ENCODE measurements around the genes LDHAL6B and MYO1E.

DNA sequence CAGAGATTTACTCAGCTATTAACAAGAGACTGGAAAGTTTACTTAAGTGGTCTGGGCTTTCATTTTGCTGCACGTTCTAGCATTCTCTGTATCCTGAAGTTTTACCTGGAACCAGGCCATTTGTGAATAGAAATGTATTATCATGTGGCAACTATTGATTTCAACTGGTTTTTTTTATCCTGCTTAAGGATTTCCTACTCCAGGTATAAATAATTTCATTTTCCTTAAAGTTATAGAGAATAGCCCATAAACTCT lies 1.1 kb downstream of the AQP9 start:
- RRBS = no CpG with 5 or more reads among the region's 1 CpG
CAGE:
- cytosol, long polyA plus RNA = no peak
- long polyA plus RNA = no peak
- nucleus, long polyA plus RNA = no peak

- RRBS = no CpG with 5 or more reads among the region's 4 CpGs
CAGE:
- cytosol, long polyA plus RNA = no peak
- long polyA plus RNA = no peak
- nucleus, long polyA plus RNA = no peak
Observed at GRCh38 chr15:58261054-58261562, 122.9 kb downstream of the AQP9 start.

- RRBS = no CpG with 5 or more reads among the region's 2 CpGs
CAGE:
- cytosol, long polyA plus RNA = no peak
- long polyA plus RNA = no peak
- nucleus, long polyA plus RNA = no peak
Observed at GRCh38 chr15:58279562-58280001, 141.4 kb downstream of the AQP9 start.

- RRBS = no CpG with 5 or more reads among the region's 1 CpG
CAGE:
- cytosol, long polyA plus RNA = no peak
- long polyA plus RNA = no peak
- nucleus, long polyA plus RNA = no peak
Observed at GRCh38 chr15:58360569-58360768, 71.3 kb upstream of the LIPC start.

GRCh38 chr15:58477127-58477906 lies 45.5 kb downstream of the LIPC start:
- RRBS = no CpG with 5 or more reads among the region's 7 CpGs
CAGE:
- cytosol, long polyA plus RNA = no peak
- long polyA plus RNA = no peak
- nucleus, long polyA plus RNA = no peak

DNA sequence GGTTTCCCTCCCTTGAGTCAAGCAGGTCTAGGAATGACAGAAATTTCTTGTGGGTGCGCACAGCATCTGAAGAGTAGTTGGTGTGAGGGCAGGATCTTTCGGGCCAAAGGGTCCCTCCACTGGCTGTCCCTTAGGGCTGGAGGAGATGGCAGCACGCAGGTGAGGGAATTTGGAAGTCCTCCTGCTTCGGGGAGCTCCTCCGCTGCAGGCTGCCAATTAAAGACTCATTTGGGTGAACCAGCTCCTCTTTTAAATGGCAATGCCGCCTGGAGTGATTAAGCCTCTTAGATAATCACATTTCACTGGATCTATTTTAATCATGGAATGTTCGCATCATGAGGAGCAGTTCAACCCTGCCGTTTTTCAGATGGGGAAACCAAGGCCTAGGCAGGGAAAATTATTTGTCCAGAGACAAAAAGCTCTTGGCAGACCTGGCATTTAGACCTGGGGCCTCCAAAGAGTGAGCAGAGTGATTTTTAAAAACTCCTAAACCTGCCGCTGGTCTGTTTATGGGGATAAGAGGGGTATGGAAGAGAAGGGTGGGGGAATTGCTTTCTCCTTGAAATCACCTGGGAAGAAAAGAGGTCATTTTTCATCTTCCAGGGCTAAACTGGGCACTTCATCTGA lies 118.0 kb downstream of the LIPC start:
- RRBS = no CpG with 5 or more reads among the region's 9 CpGs
CAGE:
- cytosol, long polyA plus RNA = no peak
- long polyA plus RNA = no peak
- nucleus, long polyA plus RNA = no peak

DNA sequence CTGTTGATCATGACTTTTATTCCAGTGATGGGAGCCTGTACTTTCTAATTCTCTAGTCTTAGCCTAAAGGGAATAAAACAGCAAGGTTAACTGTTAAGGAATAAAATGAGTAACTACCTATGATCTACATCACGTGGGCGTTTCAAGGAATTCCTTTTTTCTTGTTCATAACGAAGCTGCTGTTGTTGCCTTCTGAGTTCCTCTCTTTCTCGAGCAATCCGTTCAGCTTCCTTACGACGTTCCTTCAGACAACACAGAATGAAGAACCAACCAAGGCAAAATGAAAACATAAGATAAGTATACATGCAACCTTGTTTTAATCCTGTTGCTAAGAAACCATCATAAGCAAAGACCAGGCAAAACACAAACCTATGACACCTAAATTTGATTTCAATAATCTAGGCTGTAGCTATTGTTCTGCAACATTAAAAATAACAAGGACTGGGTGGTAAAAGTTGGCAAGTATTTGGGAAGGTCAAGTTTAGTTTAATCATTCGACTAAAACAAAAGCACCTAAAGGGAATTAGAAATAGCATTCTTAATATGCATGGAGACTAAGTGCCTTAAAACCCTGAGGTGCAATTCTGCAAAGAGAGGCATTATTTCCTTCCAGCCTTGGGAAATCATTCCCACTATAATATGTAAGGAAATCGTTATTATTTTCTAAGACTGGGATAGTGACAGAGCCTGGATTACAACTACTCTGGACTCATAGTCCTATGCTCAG lies 44.0 kb downstream of the SLTM start:
- RRBS = no CpG with 5 or more reads among the region's 9 CpGs
CAGE:
- cytosol, long polyA plus RNA = no peak
- long polyA plus RNA = no peak
- nucleus, long polyA plus RNA = no peak

DNA sequence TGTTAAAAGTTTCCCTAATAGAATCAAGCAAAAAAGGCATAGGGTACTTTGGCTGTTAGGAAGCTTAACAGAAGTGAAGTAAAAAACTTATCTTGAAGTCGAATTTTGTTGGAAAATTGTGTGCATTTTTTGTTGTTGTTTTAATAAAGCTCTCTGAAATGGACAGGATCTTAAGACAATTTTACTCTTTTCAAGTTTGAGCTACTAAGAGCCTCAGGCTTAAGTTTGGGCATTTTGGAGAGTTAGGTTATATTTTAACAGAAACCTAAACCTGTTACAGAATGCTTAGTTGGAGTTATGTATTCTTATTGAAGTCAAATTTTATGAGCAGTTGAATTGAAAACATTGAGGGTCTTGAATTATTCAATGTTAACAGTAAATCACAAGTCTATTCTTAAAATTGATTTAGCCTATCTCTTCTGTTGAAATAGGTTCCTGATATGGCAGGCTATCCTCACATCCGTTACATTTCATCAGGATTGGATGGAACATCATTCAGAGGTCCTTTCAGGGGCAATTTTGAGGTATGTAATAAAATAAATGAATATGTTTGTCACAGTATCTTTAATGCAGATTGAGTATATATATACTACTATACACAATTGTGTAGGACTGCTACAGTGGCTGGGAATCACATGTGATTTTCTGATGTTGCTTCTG lies 15.6 kb upstream of the CCNB2 start:
- RRBS = no CpG with 5 or more reads among the region's 2 CpGs
CAGE:
- cytosol, long polyA plus RNA = no peak
- long polyA plus RNA = no peak
- nucleus, long polyA plus RNA = no peak

- RRBS = no CpG with 5 or more reads among the region's 13 CpGs
CAGE:
- cytosol, long polyA plus RNA = no peak
- long polyA plus RNA = no peak
- nucleus, long polyA plus RNA = no peak
Observed at GRCh38 chr15:59173684-59174625, 32.7 kb upstream of the LDHAL6B start.

DNA sequence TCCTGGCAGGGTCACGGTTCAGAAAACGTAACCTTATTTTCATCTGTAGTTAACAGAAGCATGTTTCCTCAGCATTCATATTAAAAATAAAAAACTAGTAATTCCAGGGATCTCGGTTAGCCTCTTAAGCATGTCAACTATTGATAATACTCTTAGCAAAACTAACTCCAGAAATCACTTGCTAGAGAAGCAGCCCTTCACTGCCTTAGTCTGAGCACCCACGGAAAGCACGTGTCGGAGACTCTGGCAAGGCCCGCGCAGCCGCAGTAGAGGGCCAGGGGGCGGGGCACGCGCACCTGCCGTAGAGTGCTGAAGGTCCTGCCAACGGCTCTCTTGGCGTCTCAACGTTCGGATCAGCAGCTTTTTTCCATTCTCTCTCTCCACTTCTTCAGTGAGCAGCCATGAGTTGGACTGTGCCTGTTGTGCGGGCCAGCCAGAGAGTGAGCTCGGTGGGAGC lies at the start of gene LDHAL6B:
Gene LDHAL6B (plus strand): TSS at position 304 of the 457 bp plus-strand sequence.
- RRBS = no CpG with 5 or more reads among the region's 19 CpGs
CAGE:
- cytosol, long polyA plus RNA = no peak
- long polyA plus RNA = no peak
- nucleus, long polyA plus RNA = no peak

GRCh38 chr15:59232444-59232877 lies 25.8 kb downstream of the LDHAL6B start:
- RRBS = no CpG with 5 or more reads among the region's 3 CpGs
CAGE:
- cytosol, long polyA plus RNA = no peak
- long polyA plus RNA = no peak
- nucleus, long polyA plus RNA = no peak

DNA sequence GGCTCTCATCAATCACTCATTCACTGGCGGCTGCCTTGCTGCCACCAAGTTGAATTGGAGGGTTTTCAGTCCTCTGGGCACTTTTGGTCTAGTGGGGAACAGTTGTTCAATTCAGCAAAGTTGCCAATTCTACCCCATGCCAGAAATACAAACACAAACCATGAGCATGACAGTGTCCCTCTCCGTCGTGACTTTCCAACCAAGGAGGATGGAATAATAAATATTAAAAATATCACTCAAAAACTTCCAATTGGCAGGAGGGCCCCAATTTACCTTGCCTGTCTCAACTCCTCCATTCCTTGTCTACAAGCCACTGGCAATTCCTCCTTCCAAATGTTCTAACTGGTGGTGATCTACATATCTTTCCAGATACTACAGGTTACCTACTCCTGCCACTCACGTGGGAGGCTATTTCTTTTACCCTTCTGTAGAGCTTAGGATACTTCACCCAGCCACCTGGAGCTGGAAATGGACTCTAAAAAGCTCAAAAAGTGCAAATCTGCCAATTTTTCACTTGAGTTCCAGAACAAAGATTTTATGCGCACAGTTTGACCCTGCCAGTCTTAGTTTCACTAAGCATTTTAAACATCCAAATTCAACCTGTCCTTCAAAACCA lies 17.5 kb downstream of the MYO1E start:
- RRBS = no CpG with 5 or more reads among the region's 5 CpGs
CAGE:
- cytosol, long polyA plus RNA = no peak
- long polyA plus RNA = no peak
- nucleus, long polyA plus RNA = no peak

GRCh38 chr15:59372228-59373388 lies at the start of gene MYO1E:
MYO1E (minus strand) TSS chr15:59372871.
- RRBS = under 1% methylated on average over 33 of the region's 89 CpGs
CAGE:
- cytosol, long polyA plus RNA = no peak
- long polyA plus RNA = no peak
- nucleus, long polyA plus RNA = start-site peak on the minus strand at chr15:59372829-59372881, 22 and 30 reads in 2 replicates

- RRBS = no CpG with 5 or more reads among the region's 4 CpGs
CAGE:
- cytosol, long polyA plus RNA = no peak
- long polyA plus RNA = no peak
- nucleus, long polyA plus RNA = no peak
Observed at GRCh38 chr15:59516577-59517008, 78.6 kb downstream of the FAM81A start.

DNA sequence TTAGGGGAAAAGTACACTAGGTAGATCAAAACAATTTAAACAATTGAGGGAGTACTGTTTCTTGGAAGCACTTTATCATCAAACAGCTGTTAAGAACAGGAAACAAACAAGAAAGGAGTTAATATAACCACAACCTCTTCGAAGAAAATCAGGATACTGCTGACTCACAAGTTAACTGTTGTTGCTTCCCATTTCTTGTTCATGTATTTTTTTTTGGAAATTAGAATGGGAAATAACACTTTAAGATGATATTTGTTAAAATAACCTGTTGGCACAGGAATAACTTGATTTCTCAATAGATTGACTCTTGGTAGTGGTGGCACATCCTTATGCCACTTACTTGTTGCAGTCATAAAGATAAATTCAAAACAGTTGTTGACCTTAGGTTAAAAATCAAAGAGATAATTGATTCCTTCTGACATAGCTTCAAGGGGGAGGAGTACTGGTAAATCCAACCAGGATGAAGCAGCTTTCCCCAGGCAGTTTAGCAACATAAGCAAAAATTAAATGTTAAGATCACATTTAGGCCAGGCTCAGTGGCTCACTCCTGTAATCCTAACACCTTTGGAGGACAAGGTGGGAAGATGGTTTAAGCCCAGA lies 3.3 kb downstream of the BNIP2 start:
- RRBS = no CpG with 5 or more reads among the region's 1 CpG
CAGE:
- cytosol, long polyA plus RNA = no peak
- long polyA plus RNA = no peak
- nucleus, long polyA plus RNA = no peak

- RRBS = 47% methylated on average over 3 of the region's 11 CpGs
CAGE:
- cytosol, long polyA plus RNA = no peak
- long polyA plus RNA = no peak
- nucleus, long polyA plus RNA = no peak
Observed at GRCh38 chr15:59738559-59739291, 49.6 kb upstream of the BNIP2 start.

GRCh38 chr15:59996993-59997893 lies 6.9 kb upstream of the FOXB1 start:
- RRBS = 0% methylated on average over 1 of the region's 42 CpGs
CAGE:
- cytosol, long polyA plus RNA = no peak
- long polyA plus RNA = no peak
- nucleus, long polyA plus RNA = no peak

GRCh38 chr15:60189005-60189334 lies 184.9 kb downstream of the FOXB1 start:
- RRBS = no CpG with 5 or more reads among the region's 2 CpGs
CAGE:
- cytosol, long polyA plus RNA = no peak
- long polyA plus RNA = no peak
- nucleus, long polyA plus RNA = no peak

- RRBS = no CpG with 5 or more reads among the region's 6 CpGs
CAGE:
- cytosol, long polyA plus RNA = no peak
- long polyA plus RNA = no peak
- nucleus, long polyA plus RNA = no peak
Observed at GRCh38 chr15:60354710-60355094, 43.1 kb downstream of the ANXA2 start.

DNA sequence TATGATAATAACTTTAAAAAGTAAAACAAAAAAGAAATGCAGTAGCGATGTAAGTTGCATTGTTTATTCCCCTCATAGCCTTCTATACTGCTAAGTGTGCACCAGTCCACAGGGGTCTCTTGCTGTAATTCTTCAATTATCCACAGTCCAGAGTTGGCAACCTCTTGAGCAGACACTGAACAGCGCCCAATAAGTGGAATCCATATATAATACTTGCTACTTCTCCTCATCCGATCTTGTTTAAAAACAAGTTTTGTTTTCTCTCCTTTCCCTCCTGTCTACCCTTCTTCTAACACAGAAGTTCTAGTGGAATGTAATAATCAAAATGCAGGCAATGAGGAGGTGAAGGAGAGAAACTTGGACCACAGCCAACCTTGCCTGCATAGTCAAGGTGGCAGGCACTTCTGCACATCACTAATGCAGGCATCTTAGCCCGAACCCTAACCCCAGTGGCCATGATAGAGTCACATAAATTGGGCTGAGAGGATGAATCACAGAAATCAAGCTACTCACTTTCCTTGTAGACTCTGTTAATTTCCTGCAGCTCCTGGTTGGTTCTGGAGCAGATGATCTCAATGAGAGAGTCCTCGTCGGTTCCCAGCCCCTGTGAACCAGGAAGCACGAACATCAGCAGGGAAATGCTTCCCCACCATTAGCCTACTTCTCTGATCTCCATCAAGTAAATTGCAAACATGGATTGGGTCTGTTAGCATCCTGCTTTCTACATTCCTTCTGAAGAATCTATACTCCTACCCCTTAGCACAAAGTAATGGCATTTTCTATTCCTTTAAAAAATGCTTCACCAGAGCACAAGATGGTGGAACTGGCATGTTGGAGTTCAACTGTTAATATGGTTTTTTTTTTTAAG lies 40.9 kb downstream of the ANXA2 start:
- RRBS = no CpG with 5 or more reads among the region's 7 CpGs
CAGE:
- cytosol, long polyA plus RNA = no peak
- long polyA plus RNA = no peak
- nucleus, long polyA plus RNA = no peak